A549 (cell line): Measurements from ENCODE around the genes KCNK15, SEMG2 and WFDC6.

GRCh38 chr20:44720567-44721126 lies 5.5 kb downstream of the CCN5 start:
- PRO-cap, result no peak
CAGE:
- cytosol, long polyA plus RNA, result no peak
- long polyA plus RNA, result no peak
- nucleus, long polyA plus RNA, result no peak

DNA sequence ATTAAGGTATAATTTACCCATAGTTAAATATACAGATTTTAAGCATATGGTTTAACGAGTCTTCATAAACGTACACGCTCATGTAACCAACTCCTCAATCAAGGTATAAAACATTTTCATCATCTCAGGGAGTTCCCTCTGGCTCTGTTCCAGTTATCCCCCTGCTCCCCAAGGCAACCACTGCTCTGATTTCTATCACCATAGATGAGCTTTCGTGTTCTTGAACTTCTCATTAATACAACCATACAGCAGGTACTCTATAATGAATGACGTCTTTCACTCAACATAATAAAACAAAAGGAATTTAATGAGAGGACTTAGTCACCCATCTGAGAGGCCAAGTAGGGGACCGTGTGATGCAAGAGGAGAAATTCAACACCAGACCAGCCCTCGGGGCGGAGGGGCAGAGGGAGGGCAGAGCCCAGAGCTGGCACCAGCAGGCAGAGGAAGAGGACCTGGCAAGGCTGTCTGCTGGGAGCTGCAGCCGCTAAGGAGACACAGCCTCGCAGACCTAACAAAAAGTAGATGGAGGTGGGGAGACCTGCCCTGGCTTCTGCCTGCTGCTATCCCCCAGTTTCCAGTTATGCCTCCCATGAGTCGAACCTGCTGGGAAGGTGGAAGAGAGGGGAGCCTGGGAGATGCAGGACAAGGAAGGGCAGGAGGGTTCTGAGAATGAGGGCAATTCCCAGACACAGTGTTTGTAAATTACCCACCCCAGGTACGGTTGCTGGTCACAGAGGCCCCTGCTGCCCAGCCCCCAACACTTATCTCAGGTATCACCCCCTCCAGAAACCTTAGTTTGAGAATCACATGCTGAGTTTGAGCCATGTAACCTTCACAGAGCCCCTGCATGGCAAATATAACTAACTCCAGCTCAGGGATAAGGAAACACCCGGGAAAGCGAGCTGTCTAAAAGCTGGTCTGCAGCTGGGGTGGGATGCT lies 13.8 kb downstream of the CCN5 start:
- PRO-cap, result no peak
CAGE:
- cytosol, long polyA plus RNA, result no peak
- long polyA plus RNA, result no peak
- nucleus, long polyA plus RNA, result no peak

DNA sequence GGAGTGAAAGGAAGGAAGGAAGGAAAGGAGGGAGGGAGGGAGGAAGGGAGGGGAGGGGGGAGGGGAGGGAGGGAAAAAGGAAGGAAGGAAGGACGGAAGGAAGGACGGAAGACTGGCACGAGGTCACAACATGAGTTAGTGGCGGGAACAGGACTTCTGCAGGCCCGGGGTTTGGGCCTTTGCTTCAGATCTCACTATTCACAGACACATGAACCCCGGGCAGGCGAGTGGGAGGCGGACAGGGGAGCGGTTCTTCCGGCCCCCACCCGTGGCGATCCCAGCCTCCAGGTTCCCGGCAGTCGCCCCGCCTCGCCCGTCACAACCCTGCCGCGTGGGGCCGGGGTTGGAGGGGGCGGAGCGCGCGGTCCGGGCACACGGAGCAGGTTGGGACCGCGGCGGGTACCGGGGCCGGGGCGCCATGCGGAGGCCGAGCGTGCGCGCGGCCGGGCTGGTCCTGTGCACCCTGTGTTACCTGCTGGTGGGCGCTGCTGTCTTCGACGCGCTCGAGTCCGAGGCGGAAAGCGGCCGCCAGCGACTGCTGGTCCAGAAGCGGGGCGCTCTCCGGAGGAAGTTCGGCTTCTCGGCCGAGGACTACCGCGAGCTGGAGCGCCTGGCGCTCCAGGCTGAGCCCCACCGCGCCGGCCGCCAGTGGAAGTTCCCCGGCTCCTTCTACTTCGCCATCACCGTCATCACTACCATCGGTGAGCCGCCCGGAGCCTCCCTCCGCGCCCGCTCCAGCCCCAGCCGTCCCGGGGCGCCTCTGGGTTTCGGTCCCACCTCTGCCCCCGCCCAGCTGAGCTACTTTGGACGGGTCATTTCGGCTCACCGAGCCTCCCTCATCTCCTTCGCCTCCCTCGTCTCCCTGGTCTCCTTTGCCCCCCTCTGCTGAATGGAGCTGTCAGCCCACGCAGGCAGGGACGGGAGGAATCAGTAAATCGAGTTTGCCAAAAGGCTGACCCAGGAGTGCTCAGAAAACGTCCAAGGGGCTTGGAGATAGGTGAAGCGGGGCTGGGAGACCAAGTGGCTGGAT lies at the start of gene KCNK15:
TSS of gene KCNK15 (plus strand) at position 373 of the 1,030 bp plus-strand sequence.
- PRO-cap, result no peak
CAGE:
- cytosol, long polyA plus RNA, result no peak
- long polyA plus RNA, result no peak
- nucleus, long polyA plus RNA, result no peak

DNA sequence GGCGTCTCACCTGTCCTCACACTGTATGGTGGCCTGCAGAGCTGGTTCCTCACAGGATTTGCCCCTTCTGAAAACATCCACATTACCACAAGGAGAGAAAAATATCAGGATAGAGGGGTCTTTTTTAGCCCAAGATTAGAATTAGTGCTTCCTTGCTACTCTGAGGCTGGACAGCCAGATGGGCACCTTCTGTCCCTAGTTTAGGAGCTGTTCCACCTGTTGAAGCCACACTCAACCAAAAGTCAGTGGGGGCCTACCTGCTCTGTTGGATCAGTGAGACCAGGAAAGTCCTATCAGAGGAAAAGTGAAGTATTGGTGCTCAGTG lies 984 bp upstream of the PABPC1L start:
- PRO-cap, result no peak
CAGE:
- cytosol, long polyA plus RNA, result no peak
- long polyA plus RNA, result no peak
- nucleus, long polyA plus RNA, result no peak

DNA sequence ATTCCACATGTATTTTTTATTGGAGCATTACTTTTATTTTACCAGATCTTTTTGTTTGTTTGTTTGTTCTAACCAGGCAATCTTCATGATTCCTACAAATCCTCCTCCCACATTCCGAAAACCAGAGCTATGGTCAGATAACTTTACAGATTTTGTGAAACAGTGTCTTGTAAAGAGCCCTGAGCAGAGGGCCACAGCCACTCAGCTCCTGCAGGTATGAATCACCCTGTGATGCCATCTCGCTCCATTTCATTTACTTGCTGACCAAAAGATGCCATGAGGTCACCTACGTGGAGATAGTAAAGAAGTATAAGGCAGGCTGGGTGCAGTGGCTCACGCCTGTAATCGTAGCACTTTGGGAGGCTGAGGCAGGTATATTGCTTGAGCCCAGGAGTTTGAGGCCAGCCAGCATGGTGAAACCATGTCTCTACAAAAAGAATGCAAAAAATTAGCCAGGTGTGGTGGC lies 30.8 kb downstream of the STK4 start:
- PRO-cap, result no peak
CAGE:
- cytosol, long polyA plus RNA, result no peak
- long polyA plus RNA, result no peak
- nucleus, long polyA plus RNA, result no peak

DNA sequence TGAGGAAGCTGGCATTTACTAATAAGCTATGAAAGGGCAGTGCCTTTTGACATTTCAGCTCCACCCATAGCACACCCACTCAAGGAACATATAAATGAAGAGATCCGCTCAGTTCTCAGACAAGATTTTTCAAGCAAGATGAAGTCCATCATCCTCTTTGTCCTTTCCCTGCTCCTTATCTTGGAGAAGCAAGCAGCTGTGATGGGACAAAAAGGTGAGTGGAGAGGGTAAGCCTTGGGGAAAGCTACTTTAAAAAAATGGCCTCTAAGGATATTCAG lies at the start of gene SEMG2:
TSS of gene SEMG2 (plus strand) at position 122 of the 278 bp plus-strand sequence.
- PRO-cap, result no peak
CAGE:
- cytosol, long polyA plus RNA, result no peak
- long polyA plus RNA, result no peak
- nucleus, long polyA plus RNA, result no peak

GRCh38 chr20:45325471-45326300 lies 17.6 kb upstream of the MATN4 start:
- PRO-cap, result no peak
CAGE:
- cytosol, long polyA plus RNA, result no peak
- long polyA plus RNA, result no peak
- nucleus, long polyA plus RNA, result no peak

DNA sequence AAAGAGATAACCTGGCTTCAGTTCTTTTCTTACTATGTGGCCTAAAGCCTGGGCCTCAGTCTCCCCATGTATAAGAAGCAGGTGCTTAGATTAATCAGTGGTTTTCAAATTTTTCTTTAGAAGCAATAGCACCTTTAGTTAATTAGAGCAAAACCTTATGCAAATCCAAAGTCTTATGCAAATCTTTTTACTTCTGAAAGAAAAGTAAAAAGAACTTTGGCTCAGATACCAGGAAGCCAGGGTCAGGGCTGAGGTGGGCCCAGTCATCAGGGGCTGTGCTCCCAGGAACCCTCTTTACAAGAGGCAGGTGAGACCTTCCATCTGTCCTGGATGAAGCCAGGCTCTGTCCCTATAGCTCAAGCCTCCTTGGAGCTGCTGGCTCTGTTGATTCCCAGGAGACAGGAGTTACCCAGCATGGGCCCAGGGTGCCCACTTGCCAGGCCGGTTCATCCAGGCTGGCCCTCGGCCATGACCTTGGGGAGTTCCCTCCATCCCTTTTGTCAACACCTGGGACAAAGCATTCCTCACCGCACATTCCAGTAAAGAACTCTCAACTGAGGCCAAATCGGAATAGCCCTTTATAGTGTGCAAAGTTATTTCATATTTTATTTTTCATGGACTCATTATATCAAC lies 18.9 kb downstream of the SDC4 start:
- PRO-cap, result unidirectional peak, minus-strand start at position 346 of the sequence
CAGE:
- cytosol, long polyA plus RNA, result no peak
- long polyA plus RNA, result no peak
- nucleus, long polyA plus RNA, result no peak

GRCh38 chr20:45406492-45407042 lies 1.5 kb upstream of the DBNDD2 start:
- PRO-cap, result no peak
CAGE:
- cytosol, long polyA plus RNA, result start-site peak on the plus strand at chr20:45406603-45406695, 78 and 190 reads in 2 replicates
- long polyA plus RNA, result start-site peak on the plus strand at chr20:45406603-45406706, 69 and 61 reads in 2 replicates
- nucleus, long polyA plus RNA, result no peak

DNA sequence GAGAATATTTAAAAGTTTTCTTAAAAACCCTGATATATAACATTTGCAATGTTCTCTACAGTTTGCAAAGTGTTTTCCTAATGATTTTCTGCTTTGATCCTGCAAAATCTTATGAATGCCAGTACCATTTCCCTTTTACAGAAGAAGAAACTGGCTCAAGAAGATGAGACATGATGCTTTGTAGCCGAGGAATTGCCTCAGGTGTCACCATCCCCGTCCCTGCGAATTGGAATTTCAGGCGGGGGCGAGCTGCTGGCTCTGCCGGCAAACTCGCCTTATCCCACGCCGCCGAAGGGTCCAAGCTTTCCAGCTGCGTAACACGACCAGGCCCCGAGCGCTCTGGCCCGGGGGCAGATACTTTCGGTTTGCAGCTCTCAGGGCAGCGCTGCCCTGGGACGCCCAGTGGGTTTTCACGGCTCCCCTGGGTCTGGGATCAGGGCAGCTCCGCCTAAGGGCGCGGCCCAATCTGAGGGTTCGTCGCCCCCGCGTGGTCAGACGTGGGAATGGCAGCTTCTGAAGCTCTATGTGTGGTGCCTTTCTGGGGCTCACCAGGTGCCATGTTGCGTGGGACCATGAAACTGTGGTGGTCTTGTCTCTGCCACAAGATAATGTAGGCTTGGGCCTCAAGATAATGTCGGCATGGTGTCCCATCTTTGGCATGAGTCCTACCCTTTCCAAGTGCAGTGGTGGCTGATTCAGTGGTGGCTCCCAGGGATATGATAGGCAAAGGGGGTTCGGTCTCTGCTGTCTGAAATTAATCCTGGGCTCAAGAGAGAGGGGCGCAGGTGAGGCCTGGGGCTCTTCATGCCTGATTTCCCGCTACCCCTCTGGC lies 20.9 kb downstream of the PIGT start:
- PRO-cap, result no peak
CAGE:
- cytosol, long polyA plus RNA, result no peak
- long polyA plus RNA, result no peak
- nucleus, long polyA plus RNA, result no peak

GRCh38 chr20:45539430-45539913 lies at the start of gene WFDC6:
Gene WFDC6 (minus strand): TSS chr20:45539482.
- PRO-cap, result no peak
CAGE:
- cytosol, long polyA plus RNA, result no peak
- long polyA plus RNA, result no peak
- nucleus, long polyA plus RNA, result no peak

- PRO-cap, result no peak
CAGE:
- cytosol, long polyA plus RNA, result no peak
- long polyA plus RNA, result no peak
- nucleus, long polyA plus RNA, result no peak
Measured at GRCh38 chr20:45775052-45775416, 16.6 kb downstream of the WFDC3 start.

DNA sequence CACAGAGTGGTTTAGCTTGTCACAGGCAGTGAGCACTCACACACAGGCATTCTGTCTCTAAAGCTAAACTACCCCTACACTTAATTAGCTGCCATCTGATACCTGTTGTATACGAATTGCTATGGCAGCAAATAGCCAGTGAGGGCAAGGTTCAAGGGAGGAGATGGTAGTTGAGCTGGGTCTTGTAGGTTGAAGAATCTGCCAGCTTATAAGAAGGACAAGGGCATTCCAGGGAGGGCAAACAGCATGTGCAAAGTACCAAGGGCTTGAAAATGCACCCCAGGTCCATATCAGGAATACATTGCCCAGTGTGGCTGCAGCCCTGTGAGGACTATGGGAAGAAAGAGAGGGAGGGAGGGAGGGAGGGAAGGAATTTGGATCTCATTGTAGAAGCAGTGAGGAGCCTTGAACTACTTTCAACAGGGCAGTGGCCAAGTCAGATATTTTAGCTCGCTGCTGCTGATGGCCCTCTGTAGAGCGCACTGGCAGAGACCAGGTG lies 5.0 kb downstream of the TNNC2 start:
- PRO-cap, result no peak
CAGE:
- cytosol, long polyA plus RNA, result no peak
- long polyA plus RNA, result no peak
- nucleus, long polyA plus RNA, result no peak

DNA sequence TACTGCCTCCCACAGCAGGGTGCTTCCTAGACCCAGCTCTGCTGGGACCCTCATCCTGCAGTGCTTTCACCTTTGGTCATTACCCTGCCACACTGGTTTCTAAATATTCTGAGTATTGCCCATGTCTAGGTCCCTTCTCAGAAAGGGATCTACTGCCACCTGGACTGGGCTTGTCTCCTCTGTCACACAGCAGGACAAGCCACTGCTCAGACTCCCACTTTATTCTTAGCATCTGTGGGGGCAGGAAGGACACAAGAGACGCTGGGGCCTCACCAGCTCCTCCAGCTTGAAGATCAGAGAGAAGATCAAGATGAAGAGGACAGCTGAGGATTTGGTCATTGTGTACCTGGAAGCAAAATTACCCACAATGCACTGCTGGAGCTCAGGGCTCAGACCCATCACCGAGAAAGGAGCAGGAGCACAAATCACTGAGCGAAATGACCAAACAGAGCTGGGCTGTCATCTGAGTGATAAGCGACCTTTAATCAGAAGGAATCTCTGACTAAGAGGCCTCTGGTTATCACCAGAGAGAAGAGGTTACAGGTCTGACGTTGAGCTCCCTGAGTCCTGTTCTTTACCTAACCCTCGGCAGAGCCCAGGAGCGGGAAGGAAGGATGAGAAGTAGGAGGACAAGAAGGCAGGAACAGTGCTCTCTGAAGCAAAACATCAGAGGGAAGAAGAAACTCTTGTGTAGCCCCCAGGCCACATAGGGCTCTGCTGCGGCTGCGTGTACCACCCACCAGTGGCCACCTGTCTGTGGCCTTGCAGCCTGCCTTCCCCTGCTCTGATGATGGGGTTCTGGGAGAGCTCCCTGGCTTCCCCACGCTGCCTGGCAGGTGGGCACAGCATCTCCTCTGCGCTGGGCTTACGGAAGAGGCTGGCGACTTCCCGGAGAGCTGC lies 8.4 kb downstream of the SLC35C2 start:
- PRO-cap, result no peak
CAGE:
- cytosol, long polyA plus RNA, result no peak
- long polyA plus RNA, result no peak
- nucleus, long polyA plus RNA, result no peak

DNA sequence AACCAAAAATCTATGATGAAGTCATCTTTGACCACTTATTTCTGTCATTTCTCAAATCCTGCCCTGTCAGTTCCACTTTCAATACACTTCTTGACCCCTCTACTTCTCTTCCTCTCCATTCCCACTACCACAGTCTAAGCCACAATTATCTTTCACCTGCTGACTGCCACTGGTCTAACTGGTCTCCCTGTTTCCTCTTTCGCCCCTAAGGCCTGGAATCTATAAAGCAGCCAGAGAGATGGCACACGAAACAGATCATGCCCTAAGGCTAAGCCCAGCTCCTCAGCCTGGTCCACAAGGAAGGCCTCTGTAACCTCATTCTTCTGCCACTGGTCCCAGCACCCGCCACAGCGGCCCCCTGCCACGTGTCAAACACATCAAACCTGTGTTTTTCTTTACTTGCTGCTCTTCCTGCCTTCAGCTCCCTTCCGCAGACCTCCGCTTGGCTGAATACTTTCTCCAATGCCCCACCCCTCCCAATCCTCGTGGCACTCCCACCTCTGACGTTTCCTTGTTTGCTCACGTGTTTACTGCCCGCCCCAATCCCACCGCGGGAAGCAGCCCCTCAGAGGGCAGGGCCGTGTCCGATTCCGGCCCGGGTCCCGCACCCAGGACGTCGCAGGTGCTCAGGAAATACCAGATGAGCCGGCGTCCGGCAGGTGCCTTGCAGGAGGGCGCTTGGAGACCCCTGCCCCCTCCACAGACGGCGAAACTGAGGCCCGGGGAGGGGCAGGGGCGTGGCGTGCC lies 535 bp downstream of the SLC35C2 start:
- PRO-cap, result bidirectional peak, plus-strand start at position 568 of the sequence, minus-strand start at position 452 of the sequence
CAGE:
- cytosol, long polyA plus RNA, result start-site peak on the minus strand centred at position 370 of the sequence, 333 bp wide, 15 and 30 reads in 2 replicates
- long polyA plus RNA, result start-site peak on the minus strand centred at position 325 of the sequence, 127 bp wide, 30 and 20 reads in 2 replicates
- nucleus, long polyA plus RNA, result start-site peak on the minus strand centred at position 300 of the sequence, 408 bp wide, 113 and 189 reads in 2 replicates

DNA sequence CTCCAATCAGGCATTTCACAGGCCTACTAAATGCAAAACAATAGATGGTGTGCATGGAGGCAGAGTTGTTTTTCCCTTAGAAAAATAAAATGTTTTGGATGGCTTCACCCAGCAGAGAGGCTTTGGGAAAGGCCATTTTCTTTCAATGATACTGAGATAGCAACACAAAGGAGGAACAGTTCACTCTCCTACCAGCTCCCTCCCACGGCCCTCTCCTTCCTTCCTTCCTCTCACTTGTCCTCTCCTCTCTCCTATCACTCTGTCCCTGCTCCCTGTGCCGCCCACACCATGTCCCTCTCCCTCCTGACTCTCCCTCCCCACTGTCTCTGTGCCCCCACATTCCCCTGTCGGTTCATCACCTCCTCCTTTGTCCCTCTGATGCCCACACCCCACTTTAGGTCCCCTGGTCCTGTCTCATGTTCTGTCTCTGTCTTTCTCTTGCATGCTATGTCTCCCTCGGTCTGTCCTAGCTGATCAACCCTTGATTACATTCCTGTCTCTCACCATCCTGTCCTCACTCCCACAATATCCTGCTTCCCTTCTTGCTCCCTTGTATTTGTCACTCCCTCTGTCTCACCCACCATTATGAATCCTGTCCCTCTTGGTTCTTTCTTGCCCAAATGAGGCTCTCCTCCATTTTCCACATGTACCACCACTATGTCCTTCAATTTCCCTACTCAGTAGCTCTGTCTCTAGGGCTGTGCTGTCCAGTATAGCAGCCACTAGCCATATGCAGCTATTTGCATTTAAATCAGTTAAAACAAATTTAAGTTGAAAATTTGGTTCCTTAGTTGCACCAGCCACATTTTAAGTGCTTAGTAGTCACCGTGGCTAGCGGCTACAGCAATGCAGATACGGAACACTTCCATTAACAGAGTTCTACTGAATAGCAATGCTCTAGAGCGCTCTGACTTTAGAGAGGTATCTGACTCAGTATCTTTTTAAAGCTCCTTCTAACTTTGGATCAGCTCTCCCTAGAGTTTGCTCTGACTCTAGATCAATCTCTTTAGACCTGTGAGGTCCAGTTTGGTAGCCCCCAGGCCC lies 12.2 kb upstream of the SLC35C2 start:
- PRO-cap, result no peak
CAGE:
- cytosol, long polyA plus RNA, result no peak
- long polyA plus RNA, result no peak
- nucleus, long polyA plus RNA, result no peak

GRCh38 chr20:46399050-46399942 lies 7.1 kb downstream of the ELMO2 start:
- PRO-cap, result bidirectional peak, plus-strand start at chr20:46399682, minus-strand start at chr20:46399425
CAGE:
- cytosol, long polyA plus RNA, result no peak
- long polyA plus RNA, result no peak
- nucleus, long polyA plus RNA, result no peak

- PRO-cap, result no peak
CAGE:
- cytosol, long polyA plus RNA, result no peak
- long polyA plus RNA, result no peak
- nucleus, long polyA plus RNA, result no peak
Measured at GRCh38 chr20:46708178-46708621, 1.2 kb upstream of the SLC2A10 start.

- PRO-cap, result no peak
CAGE:
- cytosol, long polyA plus RNA, result no peak
- long polyA plus RNA, result no peak
- nucleus, long polyA plus RNA, result no peak
Measured at GRCh38 chr20:46715055-46715809, 5.8 kb downstream of the SLC2A10 start.

GRCh38 chr20:46823614-46823848 lies 71.1 kb upstream of the EYA2 start:
- PRO-cap, result no peak
CAGE:
- cytosol, long polyA plus RNA, result no peak
- long polyA plus RNA, result no peak
- nucleus, long polyA plus RNA, result no peak